ENCODE results near the genes IAPP and BCAT1.

GRCh38 chr12:19971226-19971968, 396.9 kb upstream of the PDE3A start:
- PRO-cap = bidirectional peak, plus-strand start at chr12:19971663, minus-strand start at chr12:19971409

DNA sequence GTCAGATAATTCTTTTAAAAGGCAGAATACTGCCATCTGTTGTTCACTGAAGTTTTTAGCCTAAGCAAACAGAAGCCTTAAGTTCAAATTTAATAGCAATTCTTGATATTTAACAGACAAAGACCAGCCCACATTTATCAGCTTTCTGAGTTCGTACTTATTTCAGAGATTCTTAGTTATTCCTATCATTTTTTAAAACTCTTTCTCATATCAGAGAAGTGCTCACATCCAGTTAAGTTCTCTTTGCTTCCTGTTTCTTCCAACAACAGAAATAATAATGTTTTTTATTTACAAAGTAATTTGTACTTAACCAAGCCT, 93.3 kb upstream of the SLCO1C1 start:
- PRO-cap = no peak

GRCh38 chr12:20624494-20625033, 70.6 kb upstream of the SLCO1C1 start:
- PRO-cap = no peak

GRCh38 chr12:21336573-21336899, 1.8 kb upstream of the SLCO1A2 start:
- PRO-cap = no peak

DNA sequence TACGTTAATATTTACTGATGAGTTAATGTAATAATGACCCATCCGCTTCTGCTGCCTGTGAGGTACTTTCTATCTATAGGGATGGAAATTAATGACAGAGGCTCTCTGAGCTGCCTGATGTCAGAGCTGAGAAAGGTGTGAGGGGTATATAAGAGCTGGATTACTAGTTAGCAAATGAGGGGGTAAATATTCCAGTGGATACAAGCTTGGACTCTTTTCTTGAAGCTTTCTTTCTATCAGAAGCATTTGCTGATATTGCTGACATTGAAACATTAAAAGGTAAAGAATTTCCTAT, at the start of gene IAPP:
Gene IAPP (plus strand): TSS at position 177 of the 295 bp plus-strand sequence.
- PRO-cap = no peak

DNA sequence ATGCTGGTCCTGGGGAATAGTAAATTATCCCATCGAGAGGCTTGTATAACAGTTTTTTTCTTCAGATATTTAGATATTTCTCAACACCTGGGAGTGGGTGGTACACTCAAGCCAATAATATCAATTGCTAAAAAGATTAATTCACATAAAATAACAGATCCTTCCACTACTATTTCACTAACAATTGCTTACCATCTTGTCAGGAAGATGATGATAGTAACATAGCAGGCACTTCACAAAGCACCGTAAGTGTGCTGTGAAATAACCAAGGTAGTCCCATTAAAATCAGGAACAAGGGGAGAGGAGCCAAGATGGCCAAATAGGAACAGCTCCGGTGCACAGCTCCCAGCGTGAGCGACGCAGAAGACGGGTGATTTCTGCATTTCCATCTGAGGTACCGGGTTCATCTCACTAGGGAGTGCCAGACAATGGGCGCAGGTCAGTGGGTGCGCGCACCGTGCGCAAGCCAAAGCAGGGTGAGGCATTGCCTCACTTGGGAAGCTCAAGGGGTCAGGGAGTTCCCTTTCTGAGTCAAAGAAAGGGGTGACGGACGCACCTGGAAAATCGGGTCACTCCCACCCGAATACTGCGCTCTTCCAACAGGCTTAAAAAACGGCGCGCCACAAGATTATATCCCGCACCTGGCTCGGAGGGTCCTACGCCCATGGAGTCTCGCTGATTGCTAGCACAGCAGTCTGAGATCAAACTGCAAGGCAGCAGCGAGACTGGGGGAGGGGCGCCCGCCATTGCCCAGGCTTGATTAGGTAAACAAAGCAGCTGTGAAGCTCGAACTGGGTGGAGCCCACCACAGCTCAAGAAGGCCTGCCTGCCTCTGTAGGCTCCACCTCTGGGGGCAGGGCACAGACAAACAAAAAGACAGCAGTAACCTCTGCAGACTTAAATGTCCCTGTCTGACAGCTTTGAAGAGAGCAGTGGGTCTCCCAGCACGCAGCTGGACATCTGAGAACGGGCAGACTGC, 22.3 kb downstream of the IAPP start:
- PRO-cap = unidirectional peak, plus-strand start at position 300 of the sequence

GRCh38 chr12:21527202-21528330, 1.5 kb downstream of the SPX start:
- PRO-cap = no peak

DNA sequence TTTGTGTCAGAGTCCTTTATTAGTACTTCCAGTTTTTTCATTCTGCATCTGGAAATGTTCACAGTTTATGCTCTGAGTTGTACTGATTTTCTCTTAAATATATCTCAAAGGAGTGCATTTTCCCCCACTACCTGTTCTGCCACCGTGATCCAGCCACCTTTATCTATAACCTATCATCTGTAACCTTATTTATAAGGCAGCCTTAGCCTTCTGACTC, 10.7 kb upstream of the GYS2 start:
- PRO-cap = no peak

- PRO-cap = no peak
Observed at GRCh38 chr12:21814349-21814856, 39.9 kb upstream of the KCNJ8 start.

GRCh38 chr12:22256209-22256579, 78.3 kb downstream of the ST8SIA1 start:
- PRO-cap = no peak

GRCh38 chr12:22409135-22409444, 74.6 kb upstream of the ST8SIA1 start:
- PRO-cap = no peak

DNA sequence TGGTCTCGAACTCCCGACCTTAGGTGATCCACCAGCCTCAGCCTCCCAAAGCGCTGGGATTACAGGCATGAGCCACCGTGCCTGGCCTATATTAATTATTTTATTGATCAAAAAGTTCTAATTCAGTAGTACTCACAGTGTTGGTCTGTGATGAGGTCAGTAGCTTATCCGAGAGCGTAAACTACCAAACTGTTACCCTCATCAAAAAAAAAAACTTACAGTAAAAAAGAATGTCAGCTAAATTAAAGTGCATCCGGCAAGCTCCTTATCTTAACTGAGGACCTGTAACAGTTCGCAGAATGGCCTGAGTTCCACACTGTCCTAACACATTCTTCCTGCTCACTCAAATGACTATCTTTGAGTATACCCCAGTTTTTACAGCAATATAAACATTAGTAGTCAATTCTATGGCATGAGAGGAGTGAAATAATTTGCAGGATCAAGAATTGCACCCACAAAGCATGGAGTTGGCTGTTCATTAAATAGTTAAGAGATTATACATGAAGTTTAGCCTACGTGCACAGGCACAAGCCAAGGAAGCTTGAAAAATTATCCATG, 228.1 kb downstream of the SOX5 start:
- PRO-cap = no peak

DNA sequence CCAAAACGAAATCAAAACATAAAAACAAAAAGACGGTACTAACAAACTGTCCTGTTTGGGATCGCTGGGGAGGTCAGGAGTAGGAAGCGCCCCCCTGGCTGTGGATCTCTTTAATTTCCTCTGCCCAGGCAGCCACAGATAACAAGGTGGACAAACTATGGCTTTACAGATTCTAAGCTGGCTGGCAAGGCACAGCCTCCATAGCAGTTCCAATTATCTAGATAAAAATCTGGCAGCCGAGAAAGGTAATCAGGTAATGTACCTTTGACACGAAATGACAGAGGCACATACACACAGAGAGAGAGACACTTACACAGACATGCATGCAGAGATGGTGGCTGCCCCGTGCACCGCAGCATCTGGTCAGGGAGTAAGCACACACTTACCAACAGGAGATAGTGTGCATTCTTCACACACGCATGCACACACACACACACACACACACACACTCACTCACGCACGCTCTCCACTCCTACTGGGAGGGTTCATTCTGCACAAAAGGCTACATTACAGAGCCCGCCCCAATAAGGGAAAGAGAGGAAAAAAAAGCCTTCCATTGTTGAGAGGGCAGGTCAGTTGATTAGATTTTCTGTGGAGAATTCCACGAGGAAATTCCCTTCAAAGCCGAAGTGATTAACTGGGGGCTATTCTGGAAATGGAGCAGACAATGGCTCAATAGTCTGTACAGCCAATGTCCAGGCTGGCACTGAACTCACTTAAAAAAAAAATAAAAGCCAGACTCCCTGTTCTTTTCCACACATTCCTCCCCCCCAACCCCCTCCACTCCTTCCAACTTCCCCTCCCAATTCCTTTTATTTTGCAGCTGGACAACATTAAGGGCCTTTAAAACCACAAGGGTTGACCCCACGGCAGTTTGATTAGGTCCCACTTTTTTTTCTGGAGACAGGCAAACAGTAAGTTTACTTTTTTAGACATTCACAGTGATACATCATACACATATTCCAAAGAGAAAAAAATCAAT, 1.4 kb upstream of the SOX5 start:
- PRO-cap = no peak

GRCh38 chr12:24069651-24070294, 120.3 kb upstream of the SOX5 start:
- PRO-cap = no peak

DNA sequence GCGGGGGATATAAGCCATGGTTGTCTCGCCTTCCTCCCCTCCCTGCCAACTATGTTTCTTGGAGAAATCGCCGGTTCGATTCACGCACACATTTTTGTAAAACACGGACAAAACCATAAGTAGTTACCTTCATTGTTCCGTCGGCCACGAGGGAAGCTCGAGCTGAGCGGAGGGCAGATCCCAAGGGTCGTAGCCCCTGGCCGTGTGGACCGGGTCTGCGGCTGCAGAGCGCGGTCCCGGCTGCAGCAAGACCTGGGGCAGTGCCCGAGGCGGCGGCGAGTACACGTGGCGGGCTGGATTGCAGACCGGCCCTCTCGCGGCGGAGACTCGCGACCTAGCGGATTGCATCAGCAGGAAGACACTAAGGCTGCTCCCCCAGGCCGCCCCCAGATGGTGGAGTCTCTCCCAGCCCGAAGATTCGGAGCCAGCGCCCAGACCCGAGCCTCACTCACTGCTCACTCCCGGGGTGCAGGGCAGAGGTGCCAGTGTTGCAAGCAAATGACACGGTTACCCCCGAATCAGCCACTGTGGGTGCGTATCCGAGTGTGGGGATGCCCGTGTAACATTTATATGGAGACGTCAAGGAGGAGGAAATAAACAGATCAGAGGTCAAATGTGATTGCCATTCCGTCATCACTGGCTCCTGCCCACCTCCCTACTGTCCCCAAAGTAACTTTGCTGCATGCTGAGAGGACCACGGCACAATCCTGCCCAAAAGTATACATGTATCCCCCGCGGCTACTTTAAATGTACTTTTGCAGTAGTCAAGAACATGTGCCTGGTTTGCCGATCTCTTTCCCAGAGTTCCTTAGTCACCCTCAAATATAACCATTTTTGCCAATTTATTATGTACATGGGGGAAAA, at the start of gene BCAT1:
Gene BCAT1 (minus strand): TSS at position 302 of the 864 bp plus-strand sequence.
- PRO-cap = bidirectional peak, plus-strand start at position 389 of the sequence, minus-strand start at position 274 of the sequence

GRCh38 chr12:25058591-25058872, 6.0 kb downstream of the IRAG2 start:
- PRO-cap = no peak

DNA sequence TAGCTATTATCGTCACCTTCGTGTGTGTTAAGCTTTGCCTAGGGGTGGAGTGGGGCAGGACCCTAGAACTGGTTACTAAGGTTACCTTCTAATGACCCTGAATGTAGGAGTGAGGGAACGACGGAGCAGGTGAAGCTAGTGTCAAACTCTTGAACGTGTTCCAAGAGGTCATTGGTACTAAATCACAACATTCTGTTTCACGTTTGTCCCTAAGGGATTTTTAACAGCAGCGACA, 134.0 kb upstream of the KRAS start:
- PRO-cap = bidirectional peak, plus-strand start at position 106 of the sequence, minus-strand start at position 71 of the sequence

- PRO-cap = unidirectional peak, plus-strand start at chr12:25489213; unidirectional peak, minus-strand start at chr12:25489667
Observed at GRCh38 chr12:25488775-25489723, 64.0 kb downstream of the LMNTD1 start.

DNA sequence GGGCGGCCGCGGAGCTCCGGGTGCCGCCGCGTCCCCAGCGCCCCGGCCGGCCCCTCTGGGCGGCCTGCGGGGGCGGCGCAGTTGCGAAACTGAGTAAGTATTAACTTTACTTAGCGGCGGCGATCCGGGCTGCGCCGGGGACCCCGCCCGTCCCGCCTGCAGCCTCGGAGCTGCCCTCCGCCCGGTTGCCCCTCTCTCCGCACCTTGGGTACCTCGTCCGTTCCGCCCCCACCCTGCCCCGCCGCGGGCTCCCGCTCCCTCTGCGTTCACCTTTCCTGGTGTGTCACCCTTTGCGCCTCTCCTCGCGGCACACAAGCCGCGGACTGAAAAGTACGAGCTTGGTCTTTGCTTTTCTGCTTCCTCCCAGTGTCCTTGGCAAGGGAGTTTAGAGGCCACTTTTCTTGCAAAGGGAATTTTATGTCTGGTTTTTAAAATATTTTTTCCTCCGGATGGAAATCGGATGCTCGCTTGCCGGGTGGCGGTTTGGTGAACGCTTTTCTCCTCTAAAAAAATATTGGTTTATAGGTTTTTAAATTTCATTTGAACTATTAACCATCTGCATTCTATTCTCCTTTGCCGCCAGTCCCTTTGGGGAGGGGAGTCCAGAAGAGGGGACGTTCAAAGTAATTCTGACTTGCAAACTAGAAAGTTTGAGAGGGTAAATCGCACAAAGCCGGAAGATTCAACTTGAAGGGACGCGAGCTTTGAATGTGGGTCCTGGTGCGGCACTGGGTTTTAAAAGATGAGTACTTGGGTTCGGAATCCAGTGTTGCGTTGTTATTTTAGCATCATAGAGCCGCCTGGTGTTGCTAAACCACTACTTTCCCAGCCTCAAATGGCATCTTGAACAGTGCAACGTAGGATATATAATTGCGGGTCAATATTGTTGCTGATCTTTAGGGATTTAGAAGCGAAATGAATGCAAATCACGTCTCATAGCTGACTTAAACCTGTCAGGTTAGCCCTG, 857 bp downstream of the RASSF8 start:
- PRO-cap = bidirectional peak, plus-strand start at position 109 of the sequence, minus-strand start at position 57 of the sequence; unidirectional peak, minus-strand start at position 325 of the sequence; unidirectional peak, minus-strand start at position 710 of the sequence

DNA sequence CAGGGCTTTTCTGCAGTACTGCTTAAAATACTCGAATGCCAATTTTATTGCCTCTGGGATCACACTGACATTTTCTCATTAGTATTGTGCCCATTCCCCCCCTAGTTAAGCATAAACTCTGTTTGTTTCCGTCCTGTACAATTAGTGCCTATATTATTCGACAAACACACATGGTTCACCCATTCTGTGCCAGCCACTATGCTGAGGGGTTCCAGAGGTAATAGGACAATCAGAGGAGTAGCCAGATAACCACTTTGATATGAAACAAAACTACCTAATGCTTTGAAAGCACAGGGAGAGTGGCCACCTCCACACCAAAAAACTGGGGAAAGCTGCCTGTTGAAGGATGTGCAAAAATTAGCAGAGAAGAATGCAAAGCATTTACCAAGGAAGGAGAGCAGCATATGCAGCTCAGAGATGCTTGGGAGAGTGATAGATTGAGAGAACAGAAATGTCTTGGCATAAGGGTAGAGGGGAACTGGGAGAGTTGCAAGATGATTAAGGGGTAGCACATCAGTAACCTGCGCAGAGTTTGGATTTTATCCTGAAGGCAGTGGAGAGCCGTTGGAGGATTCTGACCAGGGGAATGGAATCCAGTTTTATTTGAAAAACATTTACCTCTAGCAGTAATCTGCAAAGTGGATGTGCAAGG, 81.8 kb downstream of the BHLHE41 start:
- PRO-cap = no peak

Data from type B pancreatic cell (in vitro differentiated cells).